Parietal lobe (tissue), 2 donors: ENCODE results near the gene SGMS1.

GRCh38 chr10:49759832-49760170 lies 2.3 kb downstream of the OGDHL start:
- RAMPAGE, long total RNA: no peak

- RAMPAGE, long total RNA: no peak
These were observed 3.1 kb downstream of the ASAH2 start for GRCh38 chr10:50248187-50248615.

DNA sequence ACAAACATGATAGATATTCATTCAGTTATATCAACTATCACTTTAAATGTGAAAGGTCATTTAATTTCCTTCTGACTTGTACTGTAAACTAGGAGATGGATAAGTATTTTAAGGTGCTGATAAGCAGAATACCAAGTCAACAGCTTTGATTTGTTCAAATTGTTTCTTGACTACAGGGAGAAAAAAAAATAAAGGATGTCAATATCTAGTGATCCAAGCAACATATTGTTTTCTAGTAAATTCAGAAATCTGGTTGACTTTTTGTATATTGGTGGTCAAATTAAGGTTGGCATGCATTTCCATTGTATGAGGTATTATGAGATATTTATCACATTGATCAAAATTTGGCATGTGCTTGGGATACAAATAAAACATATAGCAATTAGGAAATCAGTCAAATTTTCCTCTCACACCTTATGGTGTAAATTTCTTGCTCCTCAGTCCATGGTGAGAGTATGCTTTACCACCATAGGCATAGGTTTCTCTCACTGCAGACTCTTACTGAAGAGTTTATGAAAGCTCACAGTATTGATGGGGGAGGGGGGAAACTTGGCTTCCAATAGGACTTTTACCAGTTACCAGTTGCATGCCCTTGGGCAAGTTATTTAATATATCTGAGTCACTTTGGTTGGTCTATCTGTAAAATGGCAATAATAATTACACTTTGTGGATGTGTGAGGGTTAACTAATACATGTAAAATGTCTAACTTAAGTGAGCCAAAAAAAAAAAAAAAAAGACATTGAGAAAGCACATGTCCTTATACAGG lies 52.4 kb upstream of the ASAH2 start:
- RAMPAGE, long total RNA: no peak

DNA sequence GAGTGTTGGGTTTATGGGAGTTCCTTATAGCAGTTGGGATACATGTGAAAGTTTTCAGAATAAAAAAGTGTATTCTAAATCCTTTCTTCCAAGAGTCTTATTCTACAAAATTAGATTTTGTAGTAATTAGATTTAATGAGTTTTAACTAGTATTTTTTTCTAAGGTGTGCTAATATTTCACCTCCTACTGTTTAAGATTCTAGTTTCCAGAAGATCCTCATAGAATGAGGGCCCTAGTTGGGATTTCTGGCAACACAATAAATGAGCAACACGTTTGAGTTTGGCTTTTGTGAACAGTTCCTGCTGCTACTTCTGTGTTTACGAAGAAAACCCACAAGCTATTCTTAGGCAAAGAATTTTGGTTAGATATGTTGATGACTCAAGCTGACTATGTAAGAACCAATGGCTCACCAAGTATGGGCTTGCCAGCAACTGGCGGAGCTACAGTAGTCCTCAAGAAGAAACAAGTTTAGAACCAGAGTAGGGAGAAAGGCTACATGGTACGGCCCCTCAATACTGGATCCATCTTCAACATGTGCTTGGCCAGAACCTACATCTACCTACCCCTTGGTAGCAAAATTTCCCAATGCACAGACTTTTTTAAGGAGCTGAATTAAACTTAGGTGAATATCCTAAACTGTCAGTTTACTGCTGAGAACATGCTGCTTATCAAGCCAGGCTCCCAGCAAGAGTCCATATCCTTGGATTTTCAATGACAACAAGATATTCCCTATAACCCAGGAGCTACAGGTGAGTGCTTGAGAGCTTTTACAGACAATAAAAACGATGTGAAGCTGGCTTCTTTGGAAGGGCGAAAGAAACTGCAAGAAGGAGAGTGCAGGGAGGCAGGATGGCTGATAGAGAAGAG lies 74.1 kb upstream of the ASAH2 start:
- RAMPAGE, long total RNA: no peak

DNA sequence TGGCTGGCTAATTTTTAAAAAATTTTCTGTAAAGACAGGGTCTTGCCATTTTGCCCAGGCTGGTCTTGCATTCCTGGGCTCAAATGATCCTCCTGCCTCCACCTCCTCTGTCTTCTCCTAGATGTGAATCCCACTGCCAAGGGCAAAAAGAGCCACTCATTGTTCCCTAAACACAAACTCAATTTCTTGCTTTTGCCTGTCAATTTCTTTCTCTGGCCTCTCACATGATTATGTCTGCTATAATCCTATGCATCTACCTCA lies 81.4 kb upstream of the ASAH2 start:
- RAMPAGE, long total RNA: no peak

- RAMPAGE, long total RNA: no peak
These were observed 164.5 kb upstream of the ASAH2 start for GRCh38 chr10:50415625-50416412.

DNA sequence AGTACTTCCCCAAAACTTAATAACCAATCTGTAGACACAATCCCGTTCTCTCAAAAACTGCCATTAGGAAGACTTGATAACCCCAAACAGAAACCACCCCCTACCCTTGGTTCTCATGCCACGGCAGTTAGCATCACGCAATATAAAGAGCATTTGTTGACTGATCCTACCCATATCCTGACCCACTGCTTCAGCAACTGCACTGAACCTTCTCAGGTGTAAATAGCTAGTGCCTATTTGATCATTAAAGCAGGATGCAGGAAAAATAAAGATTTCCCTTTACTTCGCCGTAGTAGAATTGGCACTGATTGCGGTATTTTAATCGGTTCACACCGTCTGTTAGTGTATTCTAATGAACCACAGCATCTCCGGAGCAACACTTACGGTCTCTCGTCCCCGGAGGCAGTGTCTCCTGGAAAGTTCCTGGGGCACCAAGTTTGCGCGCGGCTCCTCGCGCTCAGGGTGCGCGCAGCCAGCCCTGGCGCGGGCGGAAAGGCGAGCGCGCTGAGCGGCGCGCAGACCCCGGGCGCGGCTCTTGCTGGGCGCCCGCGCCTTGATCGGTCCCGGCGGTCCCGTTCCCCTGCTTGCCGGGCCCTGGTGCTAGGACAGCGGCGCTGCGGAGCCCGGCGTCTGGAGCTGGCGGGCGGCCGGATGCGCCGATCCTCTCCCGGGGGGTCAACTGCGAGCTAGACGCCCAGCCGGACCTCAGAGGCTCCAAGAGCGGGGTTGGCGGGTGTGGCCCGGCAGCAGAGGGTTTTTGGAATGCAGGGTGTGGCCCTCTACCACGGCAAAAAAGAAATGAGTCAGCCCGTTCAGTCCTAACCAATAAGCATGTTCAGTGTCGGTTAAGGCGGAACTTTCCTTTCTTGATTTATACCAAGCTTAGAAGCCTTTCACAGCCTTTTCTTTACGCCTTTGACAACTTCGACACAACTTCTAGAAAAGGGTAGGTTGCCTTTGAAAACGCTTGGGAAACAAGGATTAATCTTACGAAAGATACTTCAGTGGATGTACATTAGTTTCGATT lies 166.7 kb upstream of the ASAH2 start:
- RAMPAGE, long total RNA: no peak

DNA sequence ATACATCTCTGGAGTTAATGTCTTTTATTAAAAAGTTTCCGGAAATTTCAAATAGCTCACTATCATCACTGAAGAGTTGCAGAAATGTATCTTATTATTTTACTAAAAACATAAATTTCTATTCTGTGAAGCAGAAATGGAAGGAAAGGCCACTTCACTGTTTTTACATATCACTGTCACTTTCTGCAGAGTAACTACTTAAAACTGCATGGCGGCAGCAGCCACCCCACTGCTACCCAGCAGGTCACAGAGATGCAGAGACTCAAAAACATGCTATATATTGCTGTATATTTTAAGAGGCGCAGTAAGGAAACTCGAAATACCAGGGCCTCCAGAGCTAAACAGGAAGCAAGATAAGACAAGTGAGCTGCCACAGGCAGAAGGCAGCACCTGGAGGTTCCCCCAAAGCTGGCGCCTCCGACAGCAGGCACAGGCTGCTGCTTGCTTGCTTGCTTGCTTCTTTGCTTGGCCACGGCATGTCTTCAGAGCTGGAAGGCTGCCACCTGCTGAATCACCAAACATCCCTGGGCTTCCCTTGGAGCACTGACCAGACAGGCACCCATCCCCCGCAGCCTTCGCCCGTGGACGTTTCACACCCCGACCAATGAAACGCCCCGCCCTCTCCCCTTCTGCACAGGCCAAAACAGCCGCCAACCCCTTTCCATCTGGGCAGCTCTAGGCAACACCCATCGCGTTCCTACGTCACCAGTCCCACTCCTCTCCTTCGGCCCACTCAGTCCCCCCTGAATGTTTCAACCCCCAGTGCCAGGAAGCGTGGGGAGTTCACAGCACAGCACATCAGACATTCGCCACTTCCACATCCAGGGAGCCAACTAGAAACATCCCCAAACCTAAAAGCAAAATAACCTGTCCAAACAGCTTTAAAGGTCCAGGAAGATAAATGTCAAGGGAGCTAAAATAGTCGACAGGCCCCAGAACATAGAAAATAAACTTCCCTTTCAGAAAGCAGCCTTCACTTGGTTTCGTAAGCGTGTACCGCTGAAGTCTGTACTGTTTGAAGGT lies 1.8 kb downstream of the SGMS1 start:
- RAMPAGE, long total RNA: no peak

- RAMPAGE, long total RNA: no peak
These were observed at the start of gene SGMS1 for GRCh38 chr10:50623675-50624390. TSS of gene SGMS1 (minus strand) at chr10:50623956.

GRCh38 chr10:50819874-50820239 lies 65.6 kb downstream of the A1CF start:
- RAMPAGE, long total RNA: no peak

GRCh38 chr10:50832227-50832671 lies 53.2 kb downstream of the A1CF start:
- RAMPAGE, long total RNA: no peak

DNA sequence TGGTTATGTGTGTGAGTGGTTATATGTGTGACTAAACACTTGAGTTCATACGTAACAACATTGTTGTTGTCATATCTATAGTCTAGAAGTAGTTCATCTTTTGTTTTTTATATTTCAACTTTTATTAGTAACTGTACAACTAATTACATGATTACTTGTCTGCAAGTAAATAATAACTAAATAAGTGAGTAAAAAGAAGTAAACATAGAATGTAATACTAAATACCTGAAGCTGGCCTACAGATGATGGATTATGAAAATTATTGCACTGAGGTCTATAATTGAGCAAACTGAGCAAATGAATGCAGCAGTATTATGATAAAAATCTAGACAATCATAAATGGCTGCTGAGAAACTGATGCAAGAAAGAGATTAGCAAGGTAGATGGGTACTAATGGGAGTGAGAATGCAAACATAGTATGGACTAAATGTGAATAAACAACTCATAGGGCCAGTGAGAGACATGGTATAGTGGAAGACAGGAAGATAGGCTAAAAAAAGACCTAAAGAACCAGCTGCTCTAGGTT lies 115.8 kb downstream of the PRKG1 start:
- RAMPAGE, long total RNA: no peak

DNA sequence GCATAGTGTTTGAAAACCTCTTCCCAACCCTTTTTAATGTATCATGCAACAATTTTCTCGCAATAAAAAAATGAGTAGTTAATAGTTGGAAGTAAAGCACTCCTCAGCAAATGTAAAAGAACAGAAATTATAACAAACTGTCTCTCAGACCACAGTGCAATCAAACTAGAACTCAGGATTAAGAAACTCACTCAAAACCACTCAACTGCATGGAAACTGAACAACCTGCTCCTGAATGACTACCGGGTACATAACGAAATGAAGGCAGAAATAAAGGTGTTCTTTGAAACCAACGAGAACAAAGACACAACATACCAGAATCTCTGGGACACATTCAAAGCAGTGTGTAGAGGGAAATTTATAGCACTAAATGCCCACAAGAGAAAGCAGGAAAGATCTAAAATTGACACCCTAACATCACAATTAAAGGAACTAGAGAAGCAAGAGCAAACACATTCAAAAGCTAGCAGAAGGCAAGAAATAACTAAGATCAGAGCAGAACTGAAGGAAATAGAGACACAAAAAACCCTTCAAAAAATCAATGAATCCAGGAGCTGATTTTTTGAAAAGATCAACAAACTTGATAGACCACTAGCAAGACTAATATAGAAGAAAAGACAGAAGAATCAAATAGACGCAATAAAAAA lies 135.8 kb downstream of the PRKG1 start:
- RAMPAGE, long total RNA: no peak

- RAMPAGE, long total RNA: no peak
These were observed 269.9 kb downstream of the PRKG1 start for GRCh38 chr10:51344147-51344645.

GRCh38 chr10:51649297-51649691 lies 50.1 kb downstream of the CSTF2T start:
- RAMPAGE, long total RNA: no peak

GRCh38 chr10:51697974-51699019 lies 1.1 kb downstream of the CSTF2T start:
- RAMPAGE, long total RNA: no peak

GRCh38 chr10:51895058-51895674 lies 195.8 kb upstream of the CSTF2T start:
- RAMPAGE, long total RNA: no peak

DNA sequence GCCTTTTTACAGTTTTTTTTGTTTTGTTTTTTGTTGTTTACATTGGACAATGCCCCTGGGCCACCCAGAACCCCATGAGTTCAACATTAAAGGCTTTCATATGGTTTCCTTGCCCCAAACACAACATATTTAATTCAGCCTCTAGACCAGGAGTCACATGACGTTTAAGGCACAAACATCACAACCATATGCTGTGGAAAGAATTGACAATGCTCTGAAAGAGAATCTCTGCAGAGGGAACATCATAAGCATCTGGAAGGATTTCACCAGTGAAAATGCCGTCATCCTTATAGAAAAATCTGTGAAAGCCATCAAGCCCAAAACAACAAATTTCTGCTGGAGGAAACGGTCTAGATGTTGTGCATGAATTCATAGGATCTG lies 211.9 kb upstream of the DKK1 start:
- RAMPAGE, long total RNA: no peak

DNA sequence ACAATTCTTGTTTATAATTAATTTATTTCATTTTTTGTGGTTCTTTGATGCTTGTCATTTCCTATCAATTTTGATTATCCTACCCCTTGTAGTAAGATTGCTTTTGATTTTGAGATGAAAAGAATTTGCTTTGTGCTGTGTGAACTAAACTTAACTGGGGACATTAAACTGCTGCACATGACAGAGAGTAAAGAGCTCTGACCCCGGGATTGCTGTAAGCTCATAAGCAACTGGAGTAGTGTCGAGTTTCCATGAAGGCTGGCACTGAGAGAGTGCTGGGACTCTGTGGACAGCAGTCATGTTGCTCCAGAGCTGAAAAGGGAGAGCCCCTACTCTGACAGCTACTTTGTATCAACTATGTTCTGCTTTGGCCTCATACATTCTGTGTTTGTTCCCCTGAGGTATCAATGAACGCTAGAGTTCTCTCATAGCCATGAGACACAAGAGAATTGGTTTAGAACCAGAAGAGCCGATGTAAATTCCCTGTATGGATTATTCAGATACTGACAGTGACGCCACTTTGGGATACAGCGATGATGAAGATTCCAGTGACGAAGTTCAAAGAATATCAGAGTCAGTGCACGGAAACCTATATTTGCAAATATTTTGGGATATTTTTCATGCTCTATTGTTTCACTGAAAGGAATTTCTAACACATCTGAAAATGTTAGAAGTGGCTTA lies 186.0 kb upstream of the DKK1 start:
- RAMPAGE, long total RNA: no peak

- RAMPAGE, long total RNA: no peak
These were observed 81.4 kb upstream of the DKK1 start for GRCh38 chr10:52232501-52233183.